Body of pancreas (tissue), 2 donors: ENCODE measurements around a stretch of chr2.

GRCh38 chr2:62978972-62979584 is 71.6 kb upstream of the OTX1 start:
- PRO-cap, result no peak
- RAMPAGE, long total RNA, 2 experiments, result no peak in any of the 2 experiments

DNA sequence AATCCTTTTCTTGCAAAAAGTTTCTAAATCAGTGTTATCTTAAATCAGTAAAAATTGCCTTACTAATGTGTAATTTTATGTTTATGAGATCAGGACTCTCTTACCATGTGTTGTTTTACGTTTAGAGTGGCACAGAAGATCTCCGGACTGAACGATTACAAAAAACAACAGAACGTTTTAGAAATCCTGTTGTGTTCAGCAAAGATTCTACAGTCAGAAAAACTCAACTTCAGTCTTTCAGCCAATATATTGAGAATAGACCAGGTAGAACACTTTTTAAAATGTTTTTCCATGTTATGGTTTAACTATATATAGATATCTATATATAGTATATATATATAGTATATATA is 57.2 kb upstream of the OTX1 start:
- PRO-cap, result no peak
- RAMPAGE, long total RNA, 2 experiments, result start-site peak on the plus strand in 1 of 2 experiments, centred at position 197 of the sequence, 15 reads per replicate

DNA sequence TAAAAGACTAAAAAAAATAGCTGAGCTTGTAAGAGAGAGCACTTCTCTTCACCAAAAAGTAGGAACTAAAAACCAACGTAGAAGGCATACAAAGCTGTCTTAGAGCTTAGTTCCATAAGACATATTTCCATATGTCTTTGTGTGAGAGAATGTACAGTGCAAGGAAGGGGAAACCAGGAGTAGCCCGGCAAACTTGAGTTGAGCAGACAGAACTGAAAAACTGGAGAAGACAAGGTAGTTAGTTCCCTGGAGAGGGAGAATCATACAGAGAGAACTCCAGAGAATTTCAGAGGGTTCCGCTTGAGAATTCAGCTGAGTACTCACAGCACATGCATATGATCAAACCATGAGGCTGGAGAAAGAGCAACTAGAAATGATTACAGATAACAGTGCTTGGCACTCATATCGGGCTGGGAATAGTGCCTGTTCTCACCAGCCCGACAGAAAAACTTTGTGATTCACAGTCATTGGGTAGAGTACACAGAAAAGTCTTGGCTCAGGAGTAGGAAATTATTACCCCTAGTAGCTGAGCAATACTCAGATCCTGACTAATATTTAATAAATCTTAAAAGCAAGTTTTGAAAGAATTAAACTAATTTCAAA is 7.1 kb downstream of the WDPCP start:
- PRO-cap, result no peak
- RAMPAGE, long total RNA, 2 experiments, result no peak in any of the 2 experiments

GRCh38 chr2:63589642-63590163 is 940 bp downstream of the MDH1 start:
- PRO-cap, result no peak
- RAMPAGE, long total RNA, 2 experiments, result no peak in any of the 2 experiments

DNA sequence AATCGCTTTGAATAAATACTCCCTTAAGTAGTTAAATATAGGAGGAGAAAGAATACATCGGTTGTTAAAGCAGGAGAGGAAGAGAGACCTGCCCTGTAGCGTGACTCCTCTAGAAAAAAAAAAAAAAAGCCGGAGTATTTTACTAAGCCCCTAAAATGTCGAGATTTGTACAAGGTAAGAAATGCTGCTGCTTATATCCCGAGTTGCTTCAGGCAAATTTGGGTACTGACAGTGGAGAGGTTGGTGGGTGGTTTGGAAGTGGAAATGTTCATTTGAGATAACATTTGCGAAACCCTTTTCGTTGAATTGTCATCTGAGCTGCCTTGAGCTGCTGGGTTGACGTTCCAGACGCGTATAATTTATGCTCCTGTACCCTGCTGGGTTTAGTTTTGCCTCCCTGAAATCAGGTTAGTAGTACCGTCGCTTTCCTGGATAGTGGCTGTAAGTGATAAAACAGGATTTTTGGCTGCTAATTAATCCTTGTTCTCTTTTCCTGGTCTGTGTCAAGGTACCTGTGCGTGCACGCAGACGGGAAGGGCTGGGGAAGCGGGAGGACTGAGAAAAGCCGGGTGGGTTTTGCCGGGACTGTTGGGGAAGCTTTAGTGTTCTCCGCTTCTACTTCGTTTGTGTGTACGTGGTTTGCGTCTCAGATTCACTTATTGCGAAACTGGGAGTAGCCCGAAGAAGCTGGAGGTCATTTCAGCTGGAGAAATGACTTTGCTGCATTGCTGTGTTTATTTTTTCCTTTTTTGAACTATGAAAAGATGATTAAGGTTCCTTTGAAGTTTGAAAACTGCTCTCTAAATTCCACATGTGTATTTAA is 546 bp downstream of the UGP2 start:
- PRO-cap, result bidirectional peak, plus-strand start at position 527 of the sequence, minus-strand start at position 626 of the sequence
- RAMPAGE, long total RNA, 2 experiments, result no peak in any of the 2 experiments

- PRO-cap, result no peak
- RAMPAGE, long total RNA, 2 experiments, result no peak in any of the 2 experiments
These were observed 46.3 kb downstream of the UGP2 start for GRCh38 chr2:63887991-63888310.

DNA sequence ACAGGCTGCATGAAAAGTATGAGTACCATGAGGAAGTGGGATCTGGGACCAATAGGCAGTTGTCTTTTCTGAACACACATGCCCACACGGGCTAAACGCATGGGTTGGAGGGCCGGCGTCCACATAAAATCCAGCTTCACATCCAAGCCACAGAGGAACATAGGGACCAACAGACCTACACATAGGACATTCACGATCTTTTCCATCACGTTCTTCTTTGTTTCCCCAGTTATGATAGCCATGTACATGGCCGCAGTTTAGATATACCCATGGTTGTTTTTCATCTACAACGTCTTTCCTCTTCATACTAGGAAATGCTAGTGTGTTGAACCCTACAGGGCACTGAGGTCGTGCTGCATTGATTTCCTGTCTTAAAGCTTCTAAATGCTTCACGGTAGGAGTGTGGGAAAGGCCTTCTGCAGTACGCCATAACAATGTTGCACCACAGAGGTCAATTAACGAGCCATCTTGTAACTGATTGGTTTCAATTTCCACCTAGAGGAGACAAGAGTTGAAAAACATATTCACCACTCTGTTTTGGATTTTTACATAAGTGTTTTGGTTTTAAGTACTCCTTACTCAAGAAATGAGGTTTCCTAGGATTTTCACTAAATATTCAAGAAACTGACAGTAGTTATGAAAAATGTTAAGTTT is 49.3 kb downstream of the PELI1 start:
- PRO-cap, result no peak
- RAMPAGE, long total RNA, 2 experiments, result no peak in any of the 2 experiments

GRCh38 chr2:64116463-64116662 is 27.9 kb downstream of the PELI1 start:
- PRO-cap, result no peak
- RAMPAGE, long total RNA, 2 experiments, result no peak in any of the 2 experiments

- PRO-cap, result no peak
- RAMPAGE, long total RNA, 2 experiments, result no peak in any of the 2 experiments
These were observed 129.6 kb upstream of the PELI1 start for GRCh38 chr2:64273456-64274626.

DNA sequence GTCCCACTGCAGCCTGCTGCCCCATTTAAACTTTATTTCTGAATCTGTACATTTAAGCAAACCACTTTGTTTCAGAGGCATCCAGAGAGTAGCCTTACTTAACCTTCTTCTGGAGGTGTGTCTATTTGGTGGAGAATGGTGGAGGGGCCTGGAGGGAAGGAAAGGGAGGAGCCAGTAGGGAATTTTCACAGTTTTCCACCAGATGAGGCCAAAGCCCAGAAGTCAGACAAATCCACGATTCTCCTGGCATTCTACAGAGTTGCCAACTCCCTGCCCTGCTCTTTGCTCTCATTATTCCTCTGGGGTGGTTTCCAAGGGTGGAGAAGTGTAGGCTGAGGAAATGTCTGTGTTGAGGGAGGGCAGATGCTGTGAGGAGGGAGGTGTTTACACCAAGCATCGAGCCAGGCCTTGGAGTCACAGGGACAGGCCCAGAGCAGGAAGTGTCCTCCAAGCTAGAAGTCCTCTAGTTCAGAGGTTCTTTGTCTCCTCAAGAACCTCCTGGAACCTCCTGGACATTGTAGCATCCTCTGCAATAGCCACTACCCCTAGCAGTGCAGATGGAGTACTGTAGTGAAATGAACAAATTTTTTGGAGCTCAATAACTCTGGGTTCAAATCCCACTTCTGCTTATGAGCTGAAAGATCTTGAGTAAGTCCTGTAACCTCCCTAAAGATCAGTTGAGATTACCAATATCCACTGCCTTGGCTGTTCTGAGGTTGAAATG is 124.1 kb upstream of the LGALSL start:
- PRO-cap, result no peak
- RAMPAGE, long total RNA, 2 experiments, result no peak in any of the 2 experiments

- PRO-cap, result no peak
- RAMPAGE, long total RNA, 2 experiments, result no peak in any of the 2 experiments
These were observed 843 bp downstream of the LGALSL start for GRCh38 chr2:64454784-64455225.

- PRO-cap, result no peak
- RAMPAGE, long total RNA, 2 experiments, result no peak in any of the 2 experiments
These were observed 32.1 kb downstream of the LGALSL start for GRCh38 chr2:64486063-64486432.

DNA sequence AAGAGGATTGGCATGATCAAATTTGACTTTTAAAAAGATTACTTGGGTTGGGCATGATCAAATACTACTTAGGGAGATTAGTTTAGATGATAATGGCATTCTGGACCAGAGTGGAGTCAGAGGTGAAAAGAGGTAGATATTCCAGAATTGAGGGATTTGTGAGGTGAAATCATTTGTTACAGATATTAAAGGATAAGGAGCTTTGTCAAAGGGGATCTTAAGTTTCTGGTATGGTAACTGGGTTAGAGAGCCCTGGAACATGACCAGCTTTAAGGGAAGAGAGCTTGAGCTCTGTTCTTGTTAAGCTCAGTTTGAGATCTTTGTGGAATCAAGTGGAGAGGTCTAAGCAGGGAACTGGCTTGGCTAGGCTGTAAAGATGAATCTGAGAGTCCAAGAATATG is 8.2 kb downstream of the AFTPH start:
- PRO-cap, result no peak
- RAMPAGE, long total RNA, 2 experiments, result no peak in any of the 2 experiments

DNA sequence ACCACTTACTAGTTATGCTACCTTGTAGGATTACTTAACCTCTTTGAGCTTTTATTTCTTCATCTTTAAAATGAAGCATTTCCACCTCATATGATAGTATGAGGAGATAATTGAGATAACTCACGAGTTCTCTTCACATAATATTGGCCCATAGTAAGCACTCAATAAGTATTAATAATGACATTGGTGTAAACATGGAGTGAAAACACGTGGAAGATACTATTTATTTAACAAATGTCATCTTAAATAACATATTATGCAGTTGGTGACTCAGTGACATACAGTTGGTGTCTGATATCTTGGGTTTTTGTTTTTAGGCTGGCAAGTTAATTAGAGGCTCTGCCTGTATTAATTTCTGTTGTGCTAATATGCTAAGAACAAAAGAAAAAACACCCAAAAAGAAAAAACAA is 16.9 kb downstream of the AFTPH start:
- PRO-cap, result no peak
- RAMPAGE, long total RNA, 2 experiments, result no peak in any of the 2 experiments

DNA sequence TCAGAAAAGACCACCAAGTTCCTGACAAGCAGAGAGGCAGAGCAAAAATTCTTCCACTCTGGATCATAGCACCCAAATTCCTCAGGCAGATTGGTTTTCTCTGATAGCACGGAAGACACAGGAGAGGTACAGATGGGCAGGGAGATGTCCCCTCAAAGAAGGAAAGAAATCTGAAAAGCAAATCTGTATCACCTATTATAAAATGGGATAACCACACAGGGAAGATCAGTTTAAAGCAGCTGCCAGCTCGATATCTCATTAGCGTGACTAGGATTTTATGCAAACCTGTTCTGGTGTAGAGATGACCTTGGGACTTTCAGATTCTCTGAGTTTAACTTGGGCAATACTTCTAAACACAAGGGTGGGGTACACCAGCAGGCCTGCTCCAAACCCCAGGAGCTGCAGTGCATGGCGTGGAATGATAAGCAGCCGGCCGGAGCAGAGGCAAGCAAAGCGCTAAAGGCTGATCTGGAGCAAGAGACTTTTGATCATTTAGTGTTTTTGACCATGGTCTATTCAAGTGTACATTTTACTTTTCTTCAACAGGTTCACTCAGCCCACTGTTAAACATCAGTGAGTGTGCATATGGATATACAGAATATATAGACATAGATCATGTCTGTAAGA is 4.7 kb downstream of the SERTAD2 start:
- PRO-cap, result no peak
- RAMPAGE, long total RNA, 2 experiments, result no peak in any of the 2 experiments

DNA sequence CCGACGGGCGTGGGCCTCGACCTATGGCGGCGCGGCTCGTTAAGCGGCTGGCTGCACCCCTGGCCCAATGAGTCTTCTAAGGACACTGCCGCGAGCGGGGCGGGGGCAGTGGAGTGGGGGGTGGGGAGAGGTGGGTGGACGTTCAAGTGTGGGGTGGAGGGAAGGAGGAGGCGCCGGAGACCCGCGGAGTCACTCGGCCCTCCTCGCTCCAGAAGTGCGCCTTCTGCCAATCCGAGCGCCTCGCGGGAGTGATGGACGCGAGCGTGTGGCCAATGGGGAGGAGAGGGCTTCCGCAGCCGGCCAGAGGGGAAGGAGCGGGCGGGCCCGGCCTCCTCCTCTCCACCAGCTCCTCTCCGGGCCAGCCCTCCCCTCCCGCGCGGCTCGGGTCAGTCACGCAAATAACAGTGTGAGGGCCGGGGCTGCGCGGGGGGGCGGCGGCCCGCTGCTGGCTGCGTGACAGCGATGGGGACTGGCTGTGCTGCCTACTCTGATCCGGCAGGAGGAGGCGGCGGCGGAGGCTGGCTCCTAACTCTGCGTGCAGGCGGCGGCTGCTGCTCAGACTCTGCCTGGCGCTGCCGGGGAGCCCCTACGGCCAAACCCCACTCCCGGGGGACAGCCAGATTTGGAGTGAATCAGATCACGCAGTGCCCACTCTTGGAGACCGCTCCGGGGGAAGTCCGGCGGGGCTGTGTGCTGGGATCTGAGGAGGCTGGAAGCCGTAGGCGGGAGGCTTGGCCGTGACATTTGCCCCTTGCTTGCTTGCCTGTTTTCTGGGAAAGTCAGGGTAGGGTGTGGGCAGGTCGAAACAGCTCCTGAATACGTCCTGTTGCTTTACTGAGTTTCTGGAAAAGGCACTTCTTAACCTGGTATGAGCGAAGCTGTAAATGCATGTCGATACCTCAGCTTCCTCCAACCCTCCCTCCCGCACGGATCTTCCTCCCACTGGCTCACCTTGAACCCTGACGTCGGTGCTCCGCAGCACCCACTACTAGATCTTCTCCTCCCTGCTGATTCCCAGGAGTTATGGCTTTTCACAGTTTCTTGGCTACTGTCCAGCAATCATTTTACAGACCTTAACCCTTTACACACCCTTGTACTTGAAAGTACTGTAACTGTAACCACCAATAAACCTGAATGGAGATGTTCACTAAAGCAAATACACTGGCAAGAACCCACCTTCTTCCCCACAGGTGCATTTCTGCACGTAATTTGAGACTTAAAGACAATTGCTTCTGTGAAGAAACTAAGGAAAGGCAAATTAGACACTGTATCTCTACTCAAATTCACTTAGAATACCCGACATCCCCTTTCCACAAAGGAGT is 97.9 kb upstream of the SERTAD2 start:
- PRO-cap, result bidirectional peak, plus-strand start at position 303 of the sequence, minus-strand start outside the sequence; bidirectional peak, plus-strand start at position 490 of the sequence, minus-strand start at position 564 of the sequence; bidirectional peak, plus-strand start at position 658 of the sequence, minus-strand start at position 702 of the sequence; unidirectional peak, minus-strand start at position 907 of the sequence; unidirectional peak, minus-strand start at position 997 of the sequence
- RAMPAGE, long total RNA, 2 experiments, result no peak in any of the 2 experiments

GRCh38 chr2:64770775-64771232 is 117.1 kb upstream of the SERTAD2 start:
- PRO-cap, result no peak
- RAMPAGE, long total RNA, 2 experiments, result no peak in any of the 2 experiments

GRCh38 chr2:64880816-64881399 is 108.3 kb upstream of the SLC1A4 start:
- PRO-cap, result no peak
- RAMPAGE, long total RNA, 2 experiments, result no peak in any of the 2 experiments

DNA sequence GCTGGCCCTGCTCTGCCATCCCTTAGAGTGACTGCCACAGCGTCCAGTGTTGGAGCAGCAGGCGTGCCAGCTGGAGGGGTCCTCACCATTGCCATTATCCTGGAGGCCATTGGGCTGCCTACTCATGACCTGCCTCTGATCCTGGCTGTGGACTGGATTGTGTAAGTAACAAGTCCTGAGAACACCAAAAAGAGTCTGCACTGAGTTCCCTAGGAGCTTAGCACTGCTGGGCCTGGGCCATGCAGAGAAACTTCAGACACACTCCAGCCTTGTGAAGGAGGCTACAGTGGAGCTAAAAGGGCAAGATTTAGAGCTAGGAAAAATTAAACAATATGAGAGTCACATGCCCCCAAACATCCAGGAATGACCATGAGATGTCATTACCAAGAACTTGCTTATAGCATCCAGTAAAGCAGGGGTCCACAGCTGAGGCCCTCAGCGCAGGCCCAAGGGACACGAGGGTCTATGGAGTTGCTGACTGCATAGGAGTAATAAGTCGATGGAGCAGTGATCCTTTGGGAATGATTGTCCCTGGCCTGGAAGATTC is 29.4 kb downstream of the SLC1A4 start:
- PRO-cap, result no peak
- RAMPAGE, long total RNA, 2 experiments, result start-site peak on the plus strand in 1 of 2 experiments, centred at position 129 of the sequence, 17 reads per replicate

DNA sequence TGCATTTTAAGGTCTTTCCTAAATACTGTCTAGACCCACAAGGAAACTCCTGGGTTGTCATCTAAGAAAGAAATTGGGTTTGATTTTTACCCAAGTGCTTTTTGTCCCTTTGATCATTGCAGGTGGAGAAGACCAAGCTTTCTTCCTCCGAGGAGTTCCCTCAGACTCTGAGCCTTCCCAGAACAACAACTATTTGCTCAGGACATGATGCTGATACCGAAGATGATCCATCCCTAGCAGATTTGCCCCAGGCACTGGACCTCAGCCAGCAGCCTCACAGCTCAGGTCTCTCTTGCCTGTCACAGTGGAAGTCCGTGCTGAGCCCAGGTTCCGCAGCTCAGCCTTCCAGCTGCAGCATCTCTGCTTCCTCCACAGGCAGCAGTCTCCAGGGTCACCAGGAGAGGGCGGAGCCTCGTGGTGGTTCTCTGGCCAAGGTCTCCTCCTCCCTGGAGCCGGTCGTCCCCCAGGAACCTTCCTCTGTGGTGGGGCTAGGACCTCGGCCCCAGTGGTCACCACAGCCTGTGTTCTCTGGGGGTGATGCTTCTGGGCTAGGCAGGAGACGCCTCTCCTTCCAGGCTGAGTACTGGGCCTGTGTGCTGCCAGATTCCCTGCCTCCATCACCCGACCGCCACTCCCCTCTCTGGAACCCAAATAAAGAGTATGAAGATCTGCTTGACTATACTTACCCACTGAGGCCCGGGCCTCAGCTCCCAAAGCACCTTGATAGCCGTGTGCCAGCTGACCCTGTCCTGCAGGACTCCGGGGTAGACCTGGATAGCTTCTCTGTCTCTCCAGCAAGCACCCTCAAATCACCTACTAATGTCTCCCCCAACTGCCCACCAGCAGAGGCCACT is 15.3 kb downstream of the CEP68 start:
- PRO-cap, result no peak
- RAMPAGE, long total RNA, 2 experiments, result no peak in any of the 2 experiments